CMK (cell line): ENCODE measurements around a stretch of chr5.

- RRBS: no CpG with 5 or more reads among the region's 2 CpGs
These were observed 61.9 kb downstream of the KIF4B start for GRCh38 chr5:155075501-155075823.

DNA sequence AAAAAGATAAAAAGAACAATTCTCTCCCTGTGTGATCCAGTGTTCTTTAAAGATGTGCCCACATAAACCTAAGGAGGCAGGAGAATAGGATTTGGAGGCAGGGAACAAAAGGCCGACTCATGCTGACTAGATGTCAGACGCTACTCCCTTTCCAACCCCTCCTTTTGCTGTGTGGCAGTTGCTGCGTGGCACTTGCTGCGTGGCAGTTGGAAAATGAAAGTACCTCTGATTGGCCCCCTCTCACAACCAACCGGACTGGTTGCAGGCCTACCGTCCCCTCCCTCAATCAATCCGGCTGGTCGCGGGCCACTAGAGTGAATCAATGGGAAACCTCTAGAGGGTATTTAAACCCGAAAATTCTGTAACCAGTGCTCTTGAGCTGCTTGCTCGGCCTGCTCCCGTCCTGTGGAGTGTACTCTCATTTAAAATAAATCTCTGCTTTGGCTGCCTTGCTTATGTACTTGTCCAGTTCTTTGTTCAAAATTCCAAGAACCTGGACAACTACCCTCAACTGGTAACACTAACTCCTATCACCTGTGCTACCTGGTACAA is 551.1 kb downstream of the KIF4B start:
- RRBS: no CpG with 5 or more reads among the region's 12 CpGs

DNA sequence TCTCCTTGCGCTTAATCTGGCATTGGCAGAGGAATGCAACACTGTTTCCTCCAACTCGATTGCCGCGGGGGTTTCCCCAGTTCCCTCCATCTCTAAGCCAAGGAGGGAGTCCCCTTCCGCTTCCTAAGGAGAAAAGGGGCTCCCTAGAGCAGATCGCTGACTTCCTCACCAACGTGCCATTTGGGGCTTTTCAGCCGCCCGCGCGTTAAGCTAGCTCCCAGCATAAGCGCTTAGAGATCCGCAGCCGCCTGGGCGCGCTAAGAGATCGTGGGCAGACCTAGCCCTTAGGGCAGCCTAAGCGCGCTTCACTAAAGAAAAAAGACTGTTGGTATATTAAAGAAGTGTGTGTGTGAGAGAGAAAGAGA is 597.9 kb upstream of the SGCD start:
- RRBS: no CpG with 5 or more reads among the region's 19 CpGs

DNA sequence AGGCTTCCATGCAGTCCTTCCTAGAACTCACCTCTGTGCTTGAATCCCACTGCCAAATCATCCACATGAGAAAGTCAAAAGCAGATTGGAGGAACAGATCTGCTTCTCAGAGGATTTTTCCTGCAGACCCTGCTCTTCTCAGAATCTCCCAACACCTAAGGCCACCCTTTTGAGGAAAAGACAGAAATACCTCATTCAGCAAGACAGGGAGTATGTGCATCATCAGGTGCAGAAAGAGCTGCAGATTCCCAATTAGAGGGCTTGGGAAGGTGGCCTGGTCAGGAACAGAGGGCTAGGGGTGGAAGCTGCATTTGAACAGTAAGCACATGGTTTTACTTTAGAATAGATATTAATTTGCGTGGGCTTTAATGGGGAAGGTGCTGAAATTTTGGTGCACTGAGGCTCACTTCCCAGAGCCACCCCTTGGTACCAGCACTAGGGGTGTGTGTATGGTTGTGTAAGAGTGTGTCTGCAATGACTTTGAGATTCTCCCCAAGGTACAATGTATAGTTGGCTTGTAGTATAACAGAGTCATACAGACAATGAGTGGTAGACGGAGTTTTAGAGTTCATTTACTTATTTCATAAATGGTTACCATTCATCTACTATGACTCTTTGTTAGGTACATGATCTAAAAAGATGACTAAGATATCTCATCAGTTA is 9.3 kb upstream of the CYFIP2 start:
- RRBS: no CpG with 5 or more reads among the region's 2 CpGs

DNA sequence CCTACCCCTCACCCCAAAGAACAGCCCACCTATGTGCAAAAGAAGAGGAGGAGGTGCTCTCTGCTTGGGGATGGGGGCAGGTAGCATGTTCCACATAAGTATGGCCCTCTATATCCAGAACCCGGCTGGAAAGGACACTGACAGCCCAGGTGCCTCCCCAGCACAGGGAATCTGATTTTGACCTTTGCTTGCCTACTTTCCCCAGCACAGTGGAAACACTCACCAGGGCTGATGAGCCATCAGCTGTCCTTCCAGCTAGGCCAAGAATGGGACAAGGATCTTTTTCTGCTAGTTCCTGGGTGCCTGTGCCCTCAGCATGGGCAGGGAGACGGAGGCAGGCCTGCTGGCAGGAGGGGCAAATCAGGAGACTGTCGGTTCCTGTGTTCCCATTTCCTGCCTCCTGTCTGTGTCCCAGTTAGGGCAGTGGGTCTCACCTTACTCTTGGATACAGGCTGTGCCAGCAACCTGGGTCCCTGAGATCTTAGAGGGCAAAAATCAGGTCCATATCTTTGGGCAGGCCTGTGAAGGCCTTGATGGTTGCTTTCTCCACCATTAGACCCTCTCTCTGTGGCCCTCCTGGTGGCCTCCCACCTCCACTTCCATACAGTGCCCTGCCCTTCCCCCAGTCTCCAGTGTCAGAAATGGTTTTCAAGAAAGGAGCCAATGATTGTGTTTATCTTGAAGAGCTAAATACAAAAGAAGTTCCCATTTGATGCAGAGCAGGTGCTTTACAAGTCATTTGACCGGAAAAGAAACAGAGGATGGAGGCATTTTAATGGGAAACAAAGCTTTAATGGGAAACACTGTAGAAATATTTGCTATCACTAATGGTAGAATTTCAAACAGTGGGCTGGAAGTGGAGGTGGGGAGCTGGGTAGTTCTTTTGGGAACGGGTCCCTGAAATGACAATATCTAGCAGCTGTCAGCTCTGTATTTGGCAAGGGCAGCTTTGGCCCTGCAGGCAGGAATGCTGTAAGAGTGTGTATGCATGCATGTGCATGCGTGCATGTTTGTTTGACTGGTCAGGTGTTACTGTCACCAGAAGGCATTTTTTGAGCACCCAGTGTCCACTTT is 1.4 kb downstream of the CYFIP2 start:
- RRBS: no CpG with 5 or more reads among the region's 6 CpGs

DNA sequence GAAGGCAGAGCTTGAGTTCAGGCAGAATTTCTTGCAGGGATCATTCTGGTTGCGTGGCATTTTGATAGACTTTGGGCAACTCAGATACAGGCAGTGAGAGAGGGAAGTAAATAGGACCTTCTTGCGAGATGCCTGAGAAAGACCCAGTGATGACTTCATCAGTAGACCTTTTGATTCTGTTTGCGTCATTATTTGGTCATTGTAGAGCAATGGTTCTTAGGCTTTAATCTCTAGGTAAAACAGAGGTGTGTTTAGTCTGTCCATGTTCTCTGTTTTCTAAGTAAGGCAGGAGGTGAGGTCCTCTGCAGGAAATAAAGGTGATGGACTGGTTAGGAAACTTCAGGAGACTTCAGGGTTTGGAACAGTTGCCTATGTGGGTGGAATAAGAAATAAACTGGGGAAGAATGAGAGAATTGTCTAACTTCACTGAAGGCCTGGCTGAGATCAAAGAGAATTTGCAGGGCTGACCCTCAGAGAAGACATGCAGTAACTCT is 4.1 kb downstream of the CYFIP2 start:
- RRBS: no CpG with 5 or more reads among the region's 3 CpGs

DNA sequence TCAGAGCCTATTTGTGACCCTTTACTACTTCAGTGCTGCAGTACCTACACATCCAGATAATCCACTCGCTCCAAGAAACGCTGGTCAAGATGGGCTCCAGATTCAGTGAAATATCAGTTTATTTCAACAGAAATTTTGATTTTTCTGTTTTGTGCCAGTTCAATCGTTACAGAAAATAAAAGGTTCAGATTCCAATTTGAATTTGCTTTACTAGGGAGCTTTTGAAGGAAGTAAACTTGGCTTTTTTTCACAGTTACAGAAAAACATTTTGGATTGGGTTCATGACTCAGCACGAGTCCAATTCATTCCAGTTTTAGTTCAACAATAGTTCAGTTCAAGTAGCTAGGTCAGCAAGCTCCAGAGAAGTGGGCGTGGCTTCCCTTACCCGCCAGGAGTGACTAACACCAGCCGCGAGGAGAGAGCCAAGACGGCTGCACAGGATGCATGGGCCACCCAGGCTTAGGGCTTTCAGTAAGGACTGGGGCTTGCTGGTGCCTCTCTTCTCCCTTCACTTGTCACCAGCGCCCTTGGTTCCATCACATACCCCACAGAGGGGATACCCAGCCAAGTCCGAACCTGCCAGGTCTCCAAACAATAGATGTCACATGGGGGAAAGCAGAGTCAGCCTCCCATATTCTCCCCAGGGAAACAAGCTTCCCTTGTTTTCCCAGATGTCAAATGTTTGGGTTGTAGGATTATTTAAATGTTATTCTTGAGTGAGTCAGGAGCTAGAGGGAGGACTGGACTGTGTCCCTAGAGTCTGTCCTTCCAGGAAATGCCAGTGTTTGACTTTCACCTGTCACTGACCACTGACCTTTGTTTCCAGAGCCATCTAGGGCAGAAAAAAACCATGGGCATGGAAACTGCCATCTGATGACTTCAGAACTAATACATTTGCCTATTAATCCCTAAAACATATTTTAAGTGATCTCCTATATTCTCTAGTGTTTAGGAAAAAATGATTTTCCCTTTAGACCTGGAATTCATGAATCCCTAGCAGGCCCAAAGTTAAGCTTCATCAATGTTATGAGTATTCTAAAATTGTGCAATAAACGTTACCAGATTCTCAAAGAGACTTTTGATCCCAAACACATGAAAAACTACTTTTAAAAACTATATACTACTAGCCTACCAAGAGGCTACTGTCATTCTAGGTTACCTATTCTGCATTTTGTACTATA is 51.8 kb downstream of the NIPAL4 start:
- RRBS: no CpG with 5 or more reads among the region's 12 CpGs

- RRBS: no CpG with 5 or more reads among the region's 10 CpGs
These were observed 4.1 kb downstream of the ADAM19 start for GRCh38 chr5:157571249-157572129.

DNA sequence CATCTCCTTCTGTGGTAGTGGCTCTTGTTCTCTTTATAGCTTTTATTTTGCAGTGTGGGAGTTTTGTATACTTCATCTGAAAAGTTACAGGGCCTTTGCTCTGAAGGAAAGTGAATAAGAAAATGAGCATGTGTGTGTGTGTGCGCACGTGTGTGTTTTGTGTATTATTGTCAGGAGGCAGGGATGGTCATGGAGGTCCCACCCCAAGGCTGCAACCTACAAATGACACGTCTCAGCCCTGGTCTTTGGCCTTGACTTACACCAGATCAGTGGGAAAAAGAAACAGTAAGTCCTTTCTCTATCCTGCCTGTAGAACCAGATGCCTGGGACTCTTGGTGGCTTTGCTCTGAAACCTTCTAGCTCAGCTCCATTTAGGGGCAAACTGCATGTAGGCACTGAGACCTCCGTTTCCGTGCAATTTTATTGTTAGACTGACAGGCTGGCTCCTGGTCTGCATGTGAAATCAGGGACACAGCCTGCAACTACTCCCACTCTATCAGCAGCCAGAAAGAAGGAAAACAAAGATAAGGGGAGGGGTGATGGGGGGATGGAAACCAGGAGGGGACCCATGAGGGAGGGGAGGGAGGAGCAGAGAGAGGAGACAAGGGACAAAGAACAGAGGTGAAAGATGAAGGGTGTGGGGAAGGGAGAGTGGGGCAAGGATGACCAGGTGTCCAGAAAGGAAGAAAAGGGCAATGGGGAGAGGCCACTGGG is 316.5 kb upstream of the CLINT1 start:
- RRBS: no CpG with 5 or more reads among the region's 5 CpGs

- RRBS: no CpG with 5 or more reads among the region's 2 CpGs
These were observed 448.9 kb upstream of the CLINT1 start for GRCh38 chr5:158307979-158308207.

GRCh38 chr5:158727195-158727688 is 372.5 kb downstream of the EBF1 start:
- RRBS: no CpG with 5 or more reads among the region's 8 CpGs

DNA sequence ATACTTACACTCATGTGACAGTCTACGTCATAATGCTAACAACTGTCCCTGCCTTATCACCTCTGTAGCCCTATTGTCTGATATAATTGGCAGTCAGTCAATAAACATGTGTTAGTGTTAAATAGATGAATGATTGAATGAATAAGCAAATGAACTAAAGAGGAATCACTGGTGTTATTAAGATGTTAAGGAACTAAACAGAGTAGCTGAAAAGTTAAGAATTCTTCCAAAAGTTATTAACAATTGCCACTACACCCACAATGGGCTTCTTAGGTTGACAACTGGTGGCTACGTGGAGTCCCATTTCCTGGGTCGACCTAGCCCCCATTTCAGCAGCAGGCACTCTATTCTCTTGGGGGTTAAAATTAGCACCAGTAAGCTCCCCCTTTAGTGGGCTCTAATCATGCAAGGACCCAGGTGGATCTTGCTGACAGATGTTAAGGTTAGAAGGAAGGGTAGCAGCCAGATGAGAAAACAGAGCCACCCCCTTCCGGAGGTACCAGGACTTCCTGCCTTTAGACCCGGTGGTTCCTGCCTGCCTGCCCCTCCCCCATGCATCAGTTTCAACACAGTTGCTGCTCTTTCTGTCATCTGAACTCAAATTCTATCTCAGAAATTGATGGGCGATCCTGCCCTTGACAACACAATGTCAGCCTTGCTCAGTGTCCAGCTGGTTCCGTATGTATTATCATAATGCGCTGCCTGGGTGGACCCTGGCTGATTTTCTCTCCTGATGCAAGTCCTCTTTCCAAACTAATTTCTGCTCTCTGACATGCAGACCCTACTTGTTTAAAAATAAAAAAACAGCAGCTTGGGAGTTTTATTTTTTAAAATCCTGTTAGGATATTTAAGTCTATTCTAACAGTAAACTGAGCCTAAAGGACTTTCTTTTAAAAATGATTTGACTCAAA is 287.4 kb downstream of the EBF1 start:
- RRBS: no CpG with 5 or more reads among the region's 8 CpGs

DNA sequence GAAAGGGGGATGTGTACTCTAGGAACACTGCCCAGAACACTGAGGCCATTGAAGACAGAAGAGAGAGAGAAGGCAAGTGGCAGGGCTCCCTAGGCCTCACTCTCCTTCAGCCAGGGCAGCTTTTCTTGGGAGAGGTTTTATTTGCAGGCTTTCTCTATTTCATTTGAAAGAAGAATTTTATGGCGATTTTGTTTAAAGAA is 181.9 kb downstream of the EBF1 start:
- RRBS: no CpG with 5 or more reads among the region's 1 CpG

GRCh38 chr5:158997566-158997759 is 102.3 kb downstream of the EBF1 start:
- RRBS: no CpG with 5 or more reads among the region's 1 CpG

- RRBS: no CpG with 5 or more reads among the region's 5 CpGs
These were observed 45.9 kb downstream of the EBF1 start for GRCh38 chr5:159053685-159054257.

- RRBS: no CpG with 5 or more reads among the region's 6 CpGs
These were observed 1.4 kb downstream of the EBF1 start for GRCh38 chr5:159098254-159098746.

DNA sequence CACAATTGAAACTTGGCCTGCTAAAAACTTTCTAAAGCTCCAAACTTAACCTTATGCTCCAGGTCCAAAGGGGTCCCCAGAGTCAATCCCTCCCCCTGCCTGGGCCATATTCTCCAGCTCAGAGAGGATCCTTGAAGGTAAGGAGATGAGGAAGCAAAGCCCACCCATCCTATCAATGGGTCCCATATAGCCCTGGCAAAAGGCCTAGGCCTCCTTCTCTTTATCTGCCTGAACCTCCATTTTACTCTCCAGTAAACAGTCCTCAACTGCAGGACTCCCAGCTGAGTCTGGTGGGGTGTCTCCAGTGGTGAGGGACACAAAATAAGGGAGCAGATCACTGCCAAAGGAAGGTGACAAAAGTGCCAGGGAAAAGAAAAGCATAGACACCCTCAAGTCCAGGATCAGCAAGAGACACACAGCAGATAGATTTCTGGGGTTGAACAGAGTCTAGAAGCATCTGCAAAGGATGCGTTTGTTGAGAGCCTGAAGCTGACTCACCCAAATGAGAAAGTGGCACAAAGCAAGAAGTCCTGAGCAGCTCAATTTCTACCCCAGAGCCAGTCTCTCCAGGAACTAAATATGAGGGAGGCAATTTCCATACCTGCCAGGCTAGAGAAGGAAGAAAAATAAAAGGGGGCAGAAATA is 2.7 kb upstream of the EBF1 start:
- RRBS: no CpG with 5 or more reads among the region's 1 CpG

- RRBS: 88% methylated on average over 6 of the region's 33 CpGs
These were observed 4.6 kb upstream of the EBF1 start for GRCh38 chr5:159104295-159104824.

GRCh38 chr5:159178922-159179678 is 30.3 kb downstream of the RNF145 start:
- RRBS: no CpG with 5 or more reads among the region's 2 CpGs

GRCh38 chr5:159865862-159866510 is 50.3 kb upstream of the ADRA1B start:
- RRBS: no CpG with 5 or more reads among the region's 6 CpGs